Camera-type eye (tissue), 1 donor: ENCODE measurements around the genes CNIH2, CD248 and MRPL11.

DNA sequence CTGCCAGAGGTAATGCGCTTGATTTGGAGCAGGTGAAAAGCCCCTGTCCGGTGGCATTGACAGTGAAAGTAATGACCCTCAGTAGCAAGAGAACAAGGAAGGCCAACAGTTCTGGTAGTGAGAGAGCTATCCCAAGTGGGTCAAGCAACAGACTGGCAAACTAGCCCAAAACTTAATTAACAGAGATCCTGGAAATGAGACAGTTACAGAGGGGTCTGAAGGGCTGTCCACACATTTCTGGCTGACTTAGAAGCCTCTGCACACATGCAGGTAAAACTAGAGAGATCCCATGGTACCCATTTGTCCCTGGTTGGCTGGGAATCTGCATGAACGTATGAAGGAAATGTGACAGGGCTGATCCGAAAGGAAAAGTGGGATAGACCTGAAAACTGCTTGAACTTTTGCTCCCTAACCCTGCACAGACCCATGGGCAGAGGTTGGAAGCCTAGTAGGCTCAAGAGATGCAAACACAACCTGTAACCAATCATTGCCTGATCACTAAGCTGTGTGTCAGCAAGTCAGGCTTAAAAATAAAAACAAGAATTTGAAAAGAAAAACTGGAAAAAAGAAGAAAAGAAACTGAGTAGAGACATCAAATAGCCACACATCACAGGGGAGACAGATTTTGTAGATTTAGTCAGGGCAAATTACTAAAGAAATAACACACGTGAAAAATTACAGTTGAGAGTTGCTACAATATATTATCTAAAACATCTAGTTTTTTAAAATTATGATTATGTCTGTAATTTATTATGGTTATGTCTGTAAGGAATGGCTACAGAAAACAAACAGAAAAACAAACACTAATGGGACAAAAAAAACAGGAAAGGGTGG is 75.5 kb downstream of the PACS1 start:
- RAMPAGE, long total RNA = no peak

DNA sequence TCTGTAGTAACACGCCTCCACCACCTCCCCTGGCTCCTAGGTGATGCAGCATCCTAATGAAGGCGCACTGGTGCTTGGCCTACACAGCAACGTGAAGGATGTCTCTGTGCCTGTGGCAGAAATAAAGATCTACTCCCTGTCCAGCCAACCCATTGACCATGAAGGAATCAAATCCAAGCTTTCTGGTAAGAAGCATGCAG is 41.5 kb upstream of the KLC2 start:
- RAMPAGE, long total RNA = no peak

DNA sequence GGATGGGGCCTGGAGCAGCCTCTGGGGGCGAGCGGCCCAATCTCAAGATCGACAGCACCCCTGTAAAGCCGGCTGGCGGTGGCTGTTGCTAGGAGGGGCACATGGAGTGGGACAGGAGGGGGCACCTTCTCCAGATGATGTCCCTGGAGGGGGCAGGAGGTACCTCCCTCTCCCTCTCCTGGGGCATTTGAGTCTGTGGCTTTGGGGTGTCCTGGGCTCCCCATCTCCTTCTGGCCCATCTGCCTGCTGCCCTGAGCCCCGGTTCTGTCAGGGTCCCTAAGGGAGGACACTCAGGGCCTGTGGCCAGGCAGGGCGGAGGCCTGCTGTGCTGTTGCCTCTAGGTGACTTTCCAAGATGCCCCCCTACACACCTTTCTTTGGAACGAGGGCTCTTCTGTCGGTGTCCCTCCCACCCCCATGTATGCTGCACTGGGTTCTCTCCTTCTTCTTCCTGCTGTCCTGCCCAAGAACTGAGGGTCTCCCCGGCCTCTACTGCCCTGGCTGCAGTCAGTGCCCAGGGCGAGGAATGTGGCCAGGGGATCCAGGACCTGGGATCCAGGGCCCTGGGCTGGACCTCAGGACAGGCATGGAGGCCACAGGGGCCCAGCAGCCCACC is 1.7 kb upstream of the CNIH2 start:
- RAMPAGE, long total RNA = no peak

- RAMPAGE, long total RNA = no peak
These were observed at the start of gene CNIH2 for GRCh38 chr11:66277319-66278317. Gene CNIH2 (plus strand): TSS chr11:66278175.

GRCh38 chr11:66278318-66279354 is 661 bp downstream of the CNIH2 start:
- RAMPAGE, long total RNA = no peak

DNA sequence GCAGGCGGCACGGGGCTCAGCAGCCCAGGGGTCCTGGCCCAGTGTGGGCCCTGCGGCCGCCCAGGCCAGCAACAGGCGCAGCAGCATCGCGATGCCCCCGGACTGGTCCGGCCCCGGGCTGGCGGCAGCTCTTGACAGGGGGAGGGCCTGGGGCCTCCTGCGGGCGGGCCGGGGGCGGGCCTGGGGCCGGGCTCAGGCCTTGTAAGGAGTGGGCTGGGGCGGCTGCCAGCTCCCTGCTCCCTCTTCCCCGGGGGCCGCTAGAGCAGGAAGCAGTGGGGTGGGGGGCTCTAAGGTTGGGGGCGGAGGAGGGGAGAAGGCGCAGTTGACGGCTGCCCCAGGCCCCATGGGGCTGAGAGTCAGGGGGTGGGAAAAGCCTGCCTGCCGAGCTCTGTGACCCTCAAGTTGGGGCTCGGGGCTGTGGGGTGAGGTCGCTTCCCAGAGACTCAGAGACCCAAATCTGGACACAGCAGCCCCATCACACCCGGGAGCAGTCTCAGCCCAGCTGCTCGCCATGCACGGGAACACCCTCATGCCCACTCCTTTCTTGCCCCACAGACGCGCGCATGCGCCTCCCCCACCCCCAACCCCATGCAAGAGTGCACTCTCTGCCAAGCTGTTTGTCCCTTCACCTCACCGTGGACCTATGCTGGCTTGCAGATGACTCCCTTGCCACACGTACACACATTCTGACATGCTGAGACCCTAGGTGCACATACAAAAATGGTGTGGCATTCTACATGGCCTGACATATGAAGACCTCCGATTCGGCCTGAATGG is at the start of gene CD248:
Gene CD248 (minus strand): TSS at position 104 of the 777 bp plus-strand sequence.
- RAMPAGE, long total RNA = no peak

GRCh38 chr11:66334910-66335476 is 1.2 kb downstream of the RIN1 start:
- RAMPAGE, long total RNA = no peak

DNA sequence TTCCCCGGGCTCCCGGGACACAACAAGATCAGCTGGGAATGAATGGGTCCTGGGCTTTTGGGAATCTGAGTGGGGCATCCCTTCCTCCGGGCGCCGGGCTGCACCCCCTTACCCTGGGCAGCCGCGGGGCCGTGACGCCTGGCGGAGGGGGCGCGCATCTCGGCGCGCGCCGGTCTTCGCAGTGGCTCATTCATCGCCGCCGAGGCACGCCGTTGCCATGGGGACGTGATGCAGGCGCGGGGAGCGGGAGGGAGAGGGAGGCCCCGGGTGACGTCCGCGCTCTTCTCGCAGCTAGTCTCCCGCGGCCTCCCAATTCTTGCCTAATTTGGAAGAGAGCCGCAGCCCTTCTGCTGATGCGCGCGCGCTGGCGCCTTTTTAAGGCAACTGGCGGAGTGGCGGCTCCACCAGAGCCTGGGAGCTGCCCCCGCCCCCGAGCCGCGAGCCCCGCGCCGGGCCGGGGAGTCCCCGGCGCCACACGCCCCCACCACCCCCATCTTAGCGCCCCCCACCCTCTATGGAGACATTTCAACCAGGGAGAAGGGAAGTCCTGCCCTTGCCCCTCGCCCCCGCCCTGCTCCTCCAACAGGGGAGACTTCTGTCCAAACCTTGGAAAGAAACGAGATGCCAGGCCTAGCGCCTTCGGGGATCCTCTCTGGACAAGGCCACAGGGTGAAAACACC is 11.9 kb upstream of the NPAS4 start:
- RAMPAGE, long total RNA = no peak

- RAMPAGE, long total RNA = start-site peak on the minus strand at chr11:66438792-66438840, 200 reads
These were observed at the start of gene MRPL11 for GRCh38 chr11:66437810-66438919. Gene MRPL11 (minus strand): TSS chr11:66438848.

DNA sequence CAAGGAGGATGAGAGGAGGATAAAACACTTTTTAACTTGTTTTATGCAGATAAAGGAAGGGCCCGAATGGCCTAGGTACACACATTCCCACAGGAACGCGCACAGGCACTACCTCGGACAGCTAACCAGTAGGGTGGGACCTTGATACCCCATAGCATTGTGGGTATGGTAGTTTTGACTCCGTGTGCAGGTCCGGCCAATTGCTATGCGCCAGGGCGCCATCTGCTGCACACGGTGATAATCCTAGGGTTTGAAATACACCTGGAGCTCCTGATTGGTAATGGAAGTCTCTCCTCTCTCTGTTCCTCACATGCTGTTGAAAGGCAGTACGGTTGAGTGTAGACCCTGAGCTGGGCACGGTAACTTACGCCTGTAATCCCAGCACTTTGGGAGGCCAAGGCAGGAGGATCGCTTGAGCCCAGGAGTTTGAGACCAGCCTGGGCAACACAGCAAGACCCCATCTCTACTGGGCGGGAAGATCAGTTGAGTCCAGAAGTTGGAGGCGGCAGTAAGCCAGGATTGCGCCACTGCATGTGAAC is 341 bp upstream of the MRPL11 start:
- RAMPAGE, long total RNA = no peak

- RAMPAGE, long total RNA = no peak
These were observed 1.0 kb downstream of the PELI3 start for GRCh38 chr11:66467678-66468221.

DNA sequence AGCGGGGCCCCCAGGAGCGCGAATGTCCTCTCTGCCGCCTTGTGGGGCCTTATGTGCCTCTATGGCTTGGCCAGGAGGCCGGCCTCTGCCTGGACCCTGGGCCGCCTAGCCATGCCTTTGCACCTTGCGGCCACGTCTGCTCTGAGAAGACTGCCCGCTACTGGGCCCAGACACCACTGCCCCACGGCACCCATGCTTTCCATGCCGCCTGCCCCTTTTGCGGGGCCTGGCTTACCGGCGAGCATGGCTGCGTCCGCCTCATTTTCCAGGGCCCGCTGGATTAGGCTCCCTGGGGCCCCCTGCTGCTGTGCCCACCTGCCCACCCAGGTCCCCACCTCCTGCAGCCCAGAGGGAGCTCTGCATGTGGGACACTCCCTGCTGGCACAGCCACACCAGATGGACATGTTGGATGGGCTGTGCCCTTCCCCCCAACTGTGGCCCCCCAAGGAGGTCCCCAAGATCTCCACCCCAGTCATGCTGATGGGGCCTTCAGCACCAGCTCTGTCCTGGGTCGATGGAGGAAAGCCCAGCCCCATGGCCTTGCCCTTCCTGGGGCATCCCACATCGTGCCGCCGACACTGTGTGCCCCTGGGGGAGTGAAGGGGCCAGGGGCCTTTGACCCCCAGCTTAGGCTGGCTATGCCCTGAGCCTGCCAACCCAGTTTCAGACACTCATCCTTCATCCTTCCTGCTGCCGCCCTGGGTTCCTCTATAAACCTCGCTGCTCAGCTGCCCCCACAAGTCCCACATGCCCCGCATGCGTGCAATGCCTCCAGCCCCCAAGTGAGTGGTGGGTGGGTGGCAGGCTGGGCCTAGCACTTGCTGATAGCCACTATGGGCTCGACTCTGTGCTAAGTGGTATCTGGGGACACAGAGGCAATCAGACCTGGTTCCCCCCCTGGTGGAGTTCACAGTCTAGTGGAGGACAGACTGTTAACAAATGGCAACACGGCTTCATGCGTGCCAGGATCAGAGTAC is 4.1 kb upstream of the DPP3 start:
- RAMPAGE, long total RNA = no peak

DNA sequence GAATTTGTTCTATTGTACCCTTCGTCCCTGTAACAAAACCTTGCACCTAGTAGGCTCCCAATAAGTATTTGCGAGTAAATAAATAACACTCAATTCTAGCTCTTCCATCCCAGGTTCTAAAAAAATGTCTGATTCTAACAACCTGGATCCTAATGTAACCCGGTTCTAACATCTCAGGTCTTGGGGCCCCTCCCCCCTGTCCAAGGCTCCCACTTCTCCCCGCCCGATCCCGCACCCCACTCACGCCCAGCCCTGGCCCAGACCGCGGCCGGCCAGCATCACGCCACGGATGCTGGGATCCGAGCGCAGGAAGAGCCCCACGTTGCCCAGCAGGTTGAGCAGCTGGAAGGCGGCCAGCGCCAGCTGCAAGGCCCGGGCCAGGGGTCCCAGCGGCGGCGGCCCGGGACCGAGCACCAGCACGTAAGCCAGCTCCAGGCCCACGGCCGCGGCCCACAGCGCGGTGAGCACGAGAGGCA is 331 bp downstream of the ZDHHC24 start:
- RAMPAGE, long total RNA = no peak

- RAMPAGE, long total RNA = no peak
These were observed 1.8 kb upstream of the CTSF start for GRCh38 chr11:66569935-66570904.

GRCh38 chr11:66630004-66630555 is 8.4 kb upstream of the RBM4 start:
- RAMPAGE, long total RNA = no peak

DNA sequence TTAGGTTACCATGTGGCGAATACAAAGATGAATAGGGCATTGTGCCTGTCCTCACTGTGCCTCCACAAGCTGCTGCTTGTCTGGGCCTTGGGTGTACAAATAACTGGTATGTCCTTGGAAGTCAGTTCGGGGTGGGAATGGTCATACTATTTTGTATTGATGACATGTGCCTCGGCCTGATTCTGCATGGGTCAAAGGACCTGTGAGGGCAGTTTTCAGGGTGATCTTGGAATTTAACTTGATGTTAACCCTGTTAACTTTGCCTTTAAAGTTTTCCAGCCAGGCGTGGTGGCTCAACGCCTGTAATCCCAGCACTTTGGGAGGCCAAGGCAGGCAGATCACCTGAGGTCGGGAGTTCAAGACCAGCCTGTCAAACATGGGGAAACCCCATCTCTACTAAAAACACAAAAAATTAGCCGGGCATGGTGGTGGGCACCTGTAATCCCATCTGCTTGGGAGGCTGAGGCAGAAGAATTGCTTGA is 11.5 kb downstream of the RBM4 start:
- RAMPAGE, long total RNA = no peak

- RAMPAGE, long total RNA = no peak
These were observed 20.9 kb downstream of the SPTBN2 start for GRCh38 chr11:66708109-66708442.

DNA sequence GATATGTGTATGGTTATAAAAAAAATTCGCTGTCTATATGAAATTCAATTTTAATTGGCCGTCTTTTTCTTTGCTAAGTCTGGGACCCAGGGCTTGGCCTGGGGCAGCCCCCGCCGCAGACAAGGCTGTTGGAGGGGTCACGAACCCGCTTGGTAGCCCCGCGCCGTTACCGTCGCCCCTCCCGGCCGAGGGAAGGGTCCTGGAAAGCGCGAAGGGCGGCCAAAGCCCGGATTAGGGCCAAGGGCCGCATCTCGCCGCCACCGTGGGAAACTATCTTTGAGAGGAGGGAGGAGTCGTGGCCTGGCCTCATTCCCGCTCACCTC is 386 bp upstream of the C11orf80 start:
- RAMPAGE, long total RNA = no peak

DNA sequence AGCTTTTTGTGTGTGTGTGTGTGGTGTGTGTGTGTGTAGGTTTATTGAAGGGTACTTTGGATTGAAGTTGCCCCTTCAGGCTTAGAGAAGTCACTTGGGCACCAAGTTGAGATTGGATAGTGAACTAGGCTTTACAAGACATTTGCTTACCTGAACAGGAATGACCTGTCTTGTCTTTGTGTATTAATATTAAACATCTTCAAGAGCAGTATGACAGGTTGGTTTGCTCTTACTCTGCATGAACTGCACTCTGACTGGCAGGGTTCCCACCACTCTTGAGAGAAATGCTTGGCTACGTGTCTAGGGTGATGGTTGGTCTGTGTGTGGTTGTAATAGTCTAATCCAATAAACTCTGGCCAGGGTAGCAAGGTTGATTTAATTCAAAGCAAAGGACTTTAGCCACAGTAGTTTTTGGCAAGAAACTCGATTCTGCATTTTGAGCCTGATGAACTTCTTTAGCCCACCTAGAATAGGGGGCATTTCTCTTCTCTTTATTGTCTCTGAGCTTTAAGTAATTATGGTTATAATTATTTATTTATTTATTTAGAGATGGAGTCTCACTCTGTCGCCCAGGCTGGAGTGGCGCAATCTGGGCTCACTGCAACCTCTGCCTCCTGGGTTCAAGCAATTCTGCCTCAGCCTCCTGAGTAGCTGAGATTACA is 4.6 kb downstream of the C11orf80 start:
- RAMPAGE, long total RNA = no peak

DNA sequence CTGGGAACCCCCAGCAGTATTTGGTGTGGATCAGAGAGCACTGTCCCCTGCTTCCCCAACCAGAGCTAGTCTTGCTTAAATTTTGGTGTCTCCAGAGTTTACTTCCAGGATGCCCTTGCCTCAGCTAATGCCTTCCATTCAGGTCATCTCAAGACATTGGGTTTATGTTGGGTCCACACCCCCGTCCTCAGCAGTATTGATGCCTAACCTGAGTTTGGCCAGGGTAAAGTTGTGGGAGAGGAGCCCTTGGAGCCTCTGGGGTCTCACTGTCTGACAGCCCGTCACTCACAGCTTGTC is 1.3 kb downstream of the RCE1 start:
- RAMPAGE, long total RNA = no peak